ENCODE data around the genes AMHR2 and HOXC4.

DNA sequence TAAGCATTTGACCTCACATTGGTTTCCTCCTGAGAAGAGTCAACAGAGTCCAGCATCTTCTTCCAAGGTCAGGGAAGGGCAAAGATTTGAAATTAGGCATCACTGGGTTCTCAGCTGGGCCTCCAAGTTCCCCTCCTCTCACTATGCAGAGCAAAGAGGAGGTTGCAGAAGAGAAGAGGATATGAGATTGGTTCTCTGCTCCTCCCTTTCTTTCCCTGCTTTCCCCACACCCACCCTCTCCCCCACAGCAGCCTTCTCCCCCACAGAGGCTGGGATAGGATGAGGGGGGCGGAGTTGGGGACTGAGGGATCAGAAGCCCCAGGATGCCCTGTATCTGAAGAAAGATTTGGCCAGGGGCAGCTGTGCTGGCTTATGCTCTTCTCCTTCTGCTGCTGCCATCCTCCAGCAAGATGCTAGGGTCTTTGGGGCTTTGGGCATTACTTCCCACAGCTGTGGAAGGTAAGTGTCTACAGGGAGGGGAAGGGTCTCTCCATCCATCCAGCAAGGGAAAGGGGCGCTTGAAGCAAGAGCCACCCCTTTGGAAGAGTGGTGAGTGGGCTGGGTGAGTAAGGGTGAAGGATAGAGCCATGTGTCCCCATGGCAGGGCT is at the start of gene AMHR2:
AMHR2 (plus strand) TSS at position 331 of the 608 bp plus-strand sequence.
- RRBS, result no CpG with 5 or more reads among the region's 2 CpGs
CAGE:
- cytosol, long polyA plus RNA, result no peak
- long polyA plus RNA, result no peak
- nucleus, long polyA plus RNA, result no peak

- RRBS, result no CpG with 5 or more reads among the region's 5 CpGs
CAGE:
- cytosol, long polyA plus RNA, result no peak
- long polyA plus RNA, result no peak
- nucleus, long polyA plus RNA, result no peak
Measured at GRCh38 chr12:53453098-53453917, 1.4 kb downstream of the PCBP2 start.

GRCh38 chr12:53471612-53472762 is 20.1 kb downstream of the PCBP2 start:
- RRBS, result no CpG with 5 or more reads among the region's 9 CpGs
CAGE:
- cytosol, long polyA plus RNA, result no peak
- long polyA plus RNA, result no peak
- nucleus, long polyA plus RNA, result no peak

GRCh38 chr12:53478968-53479871 is 20.0 kb downstream of the MAP3K12 start:
- RRBS, result no CpG with 5 or more reads among the region's 5 CpGs
CAGE:
- cytosol, long polyA plus RNA, result no peak
- long polyA plus RNA, result start-site peak on the minus strand at chr12:53479473-53479680, 82 and 64 reads in 2 replicates
- nucleus, long polyA plus RNA, result no peak

DNA sequence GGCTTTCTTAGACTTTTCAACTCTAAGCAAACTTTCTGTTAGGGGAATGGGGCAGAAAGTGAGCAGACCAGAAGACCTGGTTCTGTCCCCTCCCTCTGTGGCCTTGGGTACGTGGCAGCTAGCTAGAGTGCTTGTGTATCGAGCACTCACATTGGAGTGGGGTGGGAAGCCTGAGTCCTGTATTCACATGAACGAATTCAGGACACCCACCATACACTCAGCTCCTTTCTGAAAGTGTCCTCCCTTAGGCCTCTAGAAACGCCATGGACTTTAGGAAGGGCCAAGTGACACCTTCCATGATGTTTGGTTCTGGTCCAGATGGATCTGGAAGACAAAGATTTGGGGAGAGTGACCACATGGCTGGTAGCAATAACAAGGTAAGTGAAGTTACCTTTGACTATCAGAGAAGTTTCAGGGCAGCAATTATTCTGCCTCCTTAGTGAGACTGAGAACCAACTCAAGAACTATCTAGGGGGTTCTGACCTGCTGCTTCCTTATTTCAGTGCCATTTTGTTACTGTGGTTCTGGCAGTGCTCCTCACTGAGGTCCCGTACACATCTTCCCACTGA is 6.9 kb upstream of the NPFF start:
- RRBS, result no CpG with 5 or more reads among the region's 5 CpGs
CAGE:
- cytosol, long polyA plus RNA, result no peak
- long polyA plus RNA, result no peak
- nucleus, long polyA plus RNA, result no peak

- RRBS, result no CpG with 5 or more reads among the region's 5 CpGs
CAGE:
- cytosol, long polyA plus RNA, result no peak
- long polyA plus RNA, result no peak
- nucleus, long polyA plus RNA, result no peak
Measured at GRCh38 chr12:53658677-53659414, 17.0 kb downstream of the ATP5MC2 start.

GRCh38 chr12:53746445-53746931 is 19.2 kb upstream of the CALCOCO1 start:
- RRBS, result no CpG with 5 or more reads among the region's 22 CpGs
CAGE:
- cytosol, long polyA plus RNA, result no peak
- long polyA plus RNA, result no peak
- nucleus, long polyA plus RNA, result no peak

- RRBS, result 2% methylated on average over 12 of the region's 90 CpGs
CAGE:
- cytosol, long polyA plus RNA, result no peak
- long polyA plus RNA, result no peak
- nucleus, long polyA plus RNA, result no peak
Measured at GRCh38 chr12:53750743-53751840, 23.8 kb upstream of the CALCOCO1 start.

GRCh38 chr12:53754062-53754523 is 26.8 kb upstream of the CALCOCO1 start:
- RRBS, result no CpG with 5 or more reads among the region's 6 CpGs
CAGE:
- cytosol, long polyA plus RNA, result no peak
- long polyA plus RNA, result no peak
- nucleus, long polyA plus RNA, result no peak

GRCh38 chr12:53939437-53940152 is 964 bp downstream of the HOXC13 start:
- RRBS, result 3% methylated on average over 16 of the region's 58 CpGs
CAGE:
- cytosol, long polyA plus RNA, result no peak
- long polyA plus RNA, result no peak
- nucleus, long polyA plus RNA, result no peak

- RRBS, result no CpG with 5 or more reads among the region's 19 CpGs
CAGE:
- cytosol, long polyA plus RNA, result no peak
- long polyA plus RNA, result no peak
- nucleus, long polyA plus RNA, result no peak
Measured at GRCh38 chr12:53978153-53978828, 5.4 kb downstream of the HOXC11 start.

DNA sequence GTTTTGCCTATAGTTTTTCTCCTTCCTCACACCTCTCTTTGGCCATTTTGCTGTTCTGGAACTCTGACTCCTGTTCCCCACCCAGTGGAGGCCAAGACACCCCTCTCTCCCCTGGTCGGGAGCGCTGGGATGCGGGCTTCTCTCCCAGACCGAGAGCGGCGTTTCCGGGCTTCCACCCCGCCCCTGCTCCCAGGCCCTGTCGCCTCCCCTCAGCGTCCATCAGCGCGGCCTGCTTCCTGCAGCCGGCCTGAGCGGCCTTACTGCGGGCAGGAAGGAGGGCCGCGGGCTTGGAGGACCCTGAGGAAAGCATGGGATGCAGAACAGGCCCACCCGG is 4.0 kb upstream of the HOXC8 start:
- RRBS, result 74% methylated on average over 9 of the region's 18 CpGs
CAGE:
- cytosol, long polyA plus RNA, result no peak
- long polyA plus RNA, result no peak
- nucleus, long polyA plus RNA, result no peak

GRCh38 chr12:54017589-54018574 is 9.1 kb downstream of the HOXC8 start:
- RRBS, result 2% methylated on average over 8 of the region's 48 CpGs
CAGE:
- cytosol, long polyA plus RNA, result no peak
- long polyA plus RNA, result no peak
- nucleus, long polyA plus RNA, result no peak

DNA sequence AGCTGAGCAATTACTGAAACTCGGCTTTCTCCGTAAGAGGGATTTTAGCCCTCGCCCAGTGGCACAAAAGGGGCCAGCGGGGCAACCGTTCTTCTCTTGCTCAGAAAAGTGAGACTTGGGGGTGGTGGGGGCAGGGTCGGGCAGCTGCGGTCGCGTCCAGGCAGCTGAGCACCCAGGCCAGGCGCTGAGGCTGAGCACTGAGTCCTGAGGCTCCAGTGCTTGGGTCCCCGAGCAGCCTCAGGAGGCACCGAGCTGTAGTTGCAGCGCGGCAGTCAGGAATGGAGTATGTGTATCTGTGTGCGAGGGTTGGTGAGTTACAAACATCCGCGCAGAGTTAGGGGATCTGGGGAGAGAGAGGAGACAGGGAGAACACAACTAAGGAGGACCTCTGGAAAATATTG is 4.1 kb upstream of the HOXC6 start:
- RRBS, result no CpG with 5 or more reads among the region's 17 CpGs
CAGE:
- cytosol, long polyA plus RNA, result no peak
- long polyA plus RNA, result no peak
- nucleus, long polyA plus RNA, result no peak

DNA sequence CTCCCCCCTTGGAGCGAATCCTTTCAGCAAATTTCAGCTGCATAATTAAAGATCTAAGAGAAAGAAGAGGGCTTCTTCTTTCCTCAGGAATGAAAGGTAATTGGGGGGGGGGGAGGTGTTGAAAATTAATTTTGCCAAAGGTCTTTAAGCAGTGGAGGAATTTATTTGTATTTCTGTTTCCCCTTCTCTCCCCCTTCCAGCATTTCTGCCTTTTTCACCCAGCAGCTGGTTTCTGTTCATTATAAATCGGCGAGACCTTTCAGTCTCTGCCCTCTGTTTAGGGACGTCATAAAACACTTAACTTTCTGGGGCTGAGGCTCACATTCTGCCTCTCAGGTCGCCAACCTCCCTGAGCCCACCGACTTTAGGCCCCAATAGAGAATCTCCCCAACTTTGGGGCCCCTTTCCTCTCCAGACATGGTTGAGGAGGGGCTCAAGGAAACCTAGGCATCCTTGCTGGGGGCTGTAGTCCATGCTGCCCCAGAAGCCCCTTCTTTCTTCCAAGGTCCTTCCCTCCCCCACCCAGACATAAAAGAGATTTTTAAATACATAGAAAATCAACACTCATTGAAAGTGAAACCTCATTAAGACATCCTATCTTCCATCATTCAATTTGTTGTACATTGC is 2.7 kb upstream of the HOXC6 start:
- RRBS, result no CpG with 5 or more reads among the region's 6 CpGs
CAGE:
- cytosol, long polyA plus RNA, result no peak
- long polyA plus RNA, result no peak
- nucleus, long polyA plus RNA, result no peak

DNA sequence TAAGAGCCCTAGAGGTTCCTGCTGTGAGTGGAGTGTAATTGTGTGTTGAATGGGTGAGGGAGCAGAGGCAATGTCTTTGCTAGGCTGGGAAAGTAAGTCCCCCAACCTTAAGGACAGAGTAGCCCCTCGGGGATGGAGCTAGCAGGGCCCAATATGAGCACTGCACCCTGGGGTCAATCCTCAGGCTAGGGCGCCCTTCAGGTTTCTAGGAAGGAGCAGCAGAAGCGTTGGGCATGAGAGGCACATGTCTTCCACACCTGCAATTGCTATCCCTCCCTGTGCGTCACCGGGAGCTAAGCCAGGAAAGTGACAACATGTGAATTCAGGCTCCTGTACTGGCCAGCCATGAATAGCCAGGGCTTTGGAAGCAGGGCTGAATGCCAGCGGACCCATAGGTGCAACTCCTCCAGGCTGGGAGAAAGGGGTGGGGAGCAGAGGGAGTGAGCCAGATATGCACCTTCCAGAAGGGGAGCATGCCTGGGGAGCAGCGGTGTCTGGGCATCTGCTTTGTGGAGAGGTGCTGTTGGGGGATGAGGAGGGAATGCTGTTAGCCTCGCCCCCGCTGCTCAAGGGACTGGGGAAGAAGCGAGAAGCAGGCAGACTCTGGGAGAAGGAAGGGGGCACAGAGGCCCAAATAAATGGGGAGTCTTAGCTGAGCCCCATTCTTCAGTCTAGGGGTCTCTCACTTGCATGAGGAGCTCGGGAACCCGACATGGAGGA is 6.1 kb downstream of the HOXC5 start:
- RRBS, result no CpG with 5 or more reads among the region's 12 CpGs
CAGE:
- cytosol, long polyA plus RNA, result no peak
- long polyA plus RNA, result no peak
- nucleus, long polyA plus RNA, result no peak

DNA sequence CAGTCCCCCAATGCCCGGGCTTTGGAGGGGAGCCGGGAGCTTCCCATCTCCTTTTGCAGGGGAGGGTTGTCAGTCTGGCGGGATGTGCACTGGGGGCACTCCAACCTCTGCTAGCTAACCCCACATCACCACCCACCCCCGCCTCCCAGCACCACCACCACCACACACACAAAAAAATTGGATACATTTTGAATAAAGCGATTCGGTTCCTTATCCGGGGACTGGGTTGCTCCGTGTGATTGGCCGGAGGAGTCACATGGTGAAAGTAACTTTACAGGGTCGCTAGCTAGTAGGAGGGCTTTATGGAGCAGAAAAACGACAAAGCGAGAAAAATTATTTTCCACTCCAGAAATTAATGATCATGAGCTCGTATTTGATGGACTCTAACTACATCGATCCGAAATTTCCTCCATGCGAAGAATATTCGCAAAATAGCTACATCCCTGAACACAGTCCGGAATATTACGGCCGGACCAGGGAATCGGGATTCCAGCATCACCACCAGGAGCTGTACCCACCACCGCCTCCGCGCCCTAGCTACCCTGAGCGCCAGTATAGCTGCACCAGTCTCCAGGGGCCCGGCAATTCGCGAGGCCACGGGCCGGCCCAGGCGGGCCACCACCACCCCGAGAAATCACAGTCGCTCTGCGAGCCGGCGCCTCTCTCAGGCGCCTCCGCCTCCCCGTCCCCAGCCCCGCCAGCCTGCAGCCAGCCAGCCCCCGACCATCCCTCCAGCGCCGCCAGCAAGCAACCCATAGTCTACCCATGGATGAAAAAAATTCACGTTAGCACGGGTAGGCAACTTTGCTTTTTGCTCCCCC is at the start of gene HOXC4:
HOXC4 (plus strand) TSS at position 268 of the 821 bp plus-strand sequence.
- RRBS, result 1% methylated on average over 10 of the region's 45 CpGs
CAGE:
- cytosol, long polyA plus RNA, result no peak
- long polyA plus RNA, result no peak
- nucleus, long polyA plus RNA, result no peak

- RRBS, result 4% methylated on average over 2 of the region's 14 CpGs
CAGE:
- cytosol, long polyA plus RNA, result no peak
- long polyA plus RNA, result no peak
- nucleus, long polyA plus RNA, result no peak
Measured at GRCh38 chr12:54191556-54192047, 2.8 kb upstream of the SMUG1 start.

DNA sequence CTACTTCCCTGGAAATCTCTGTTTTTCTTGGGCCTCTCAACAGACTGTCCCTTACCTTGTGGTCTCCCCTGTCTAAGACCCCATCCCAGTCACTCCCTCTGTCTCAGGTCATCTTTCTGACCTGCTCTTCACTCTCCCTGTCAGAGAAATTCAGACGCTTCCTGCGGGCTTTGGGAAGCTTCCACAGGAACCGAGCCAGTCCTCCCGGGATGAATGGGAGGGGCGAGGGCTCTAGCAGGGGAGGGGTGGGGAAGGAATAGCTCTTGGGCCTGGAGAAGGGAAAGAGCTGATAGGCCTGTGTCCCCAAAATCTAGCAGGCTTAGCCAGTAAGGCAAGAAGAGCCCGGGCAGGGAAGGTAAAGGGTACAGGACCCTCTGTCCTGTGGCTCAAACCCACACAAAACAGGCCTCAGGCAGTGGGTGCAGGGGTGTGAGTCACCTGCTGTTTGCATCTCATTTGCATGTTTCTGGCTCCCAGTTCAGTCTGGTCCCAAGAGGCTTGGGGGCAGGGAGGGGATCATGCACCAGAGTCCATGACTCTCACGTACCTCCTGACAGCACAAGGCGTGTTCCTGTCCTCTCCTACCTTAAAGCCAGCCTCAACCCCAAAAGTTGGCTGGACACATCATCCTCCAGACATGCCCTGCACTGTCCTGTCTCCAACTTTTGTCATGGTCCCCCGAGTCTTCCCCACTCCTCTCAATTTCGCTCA is 8.7 kb upstream of the SMUG1 start:
- RRBS, result no CpG with 5 or more reads among the region's 10 CpGs
CAGE:
- cytosol, long polyA plus RNA, result no peak
- long polyA plus RNA, result no peak
- nucleus, long polyA plus RNA, result no peak

DNA sequence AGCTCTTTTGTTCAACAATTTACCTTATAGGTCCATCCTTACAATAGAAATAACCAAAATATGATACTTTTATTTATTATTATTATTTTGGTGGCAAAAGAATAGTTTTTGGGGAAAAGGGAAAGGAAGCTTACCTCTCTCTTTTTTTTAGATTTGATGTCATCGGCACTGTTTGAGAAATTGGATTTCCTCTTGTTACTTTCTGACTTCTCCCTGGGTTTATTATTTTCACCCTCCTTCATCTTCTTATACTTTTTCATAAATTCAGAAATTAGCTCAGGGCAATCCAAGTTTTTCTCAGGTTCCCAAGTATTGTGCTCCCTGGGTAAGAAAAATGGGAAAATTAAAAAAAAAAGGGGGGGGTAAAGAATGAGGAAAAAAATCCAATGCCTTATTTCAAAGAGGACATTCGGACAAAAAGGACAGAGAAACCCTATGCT is 28.0 kb downstream of the CBX5 start:
- RRBS, result no CpG with 5 or more reads among the region's 2 CpGs
CAGE:
- cytosol, long polyA plus RNA, result no peak
- long polyA plus RNA, result no peak
- nucleus, long polyA plus RNA, result no peak

Measured in SK-N-SH (cell line).